Hair follicular keratinocyte (primary cell): ENCODE measurements around a stretch of chr22.

GRCh38 chr22:37936907-37937274 lies 16.5 kb downstream of the C22orf23 start:
- RAMPAGE, long total RNA: no peak

DNA sequence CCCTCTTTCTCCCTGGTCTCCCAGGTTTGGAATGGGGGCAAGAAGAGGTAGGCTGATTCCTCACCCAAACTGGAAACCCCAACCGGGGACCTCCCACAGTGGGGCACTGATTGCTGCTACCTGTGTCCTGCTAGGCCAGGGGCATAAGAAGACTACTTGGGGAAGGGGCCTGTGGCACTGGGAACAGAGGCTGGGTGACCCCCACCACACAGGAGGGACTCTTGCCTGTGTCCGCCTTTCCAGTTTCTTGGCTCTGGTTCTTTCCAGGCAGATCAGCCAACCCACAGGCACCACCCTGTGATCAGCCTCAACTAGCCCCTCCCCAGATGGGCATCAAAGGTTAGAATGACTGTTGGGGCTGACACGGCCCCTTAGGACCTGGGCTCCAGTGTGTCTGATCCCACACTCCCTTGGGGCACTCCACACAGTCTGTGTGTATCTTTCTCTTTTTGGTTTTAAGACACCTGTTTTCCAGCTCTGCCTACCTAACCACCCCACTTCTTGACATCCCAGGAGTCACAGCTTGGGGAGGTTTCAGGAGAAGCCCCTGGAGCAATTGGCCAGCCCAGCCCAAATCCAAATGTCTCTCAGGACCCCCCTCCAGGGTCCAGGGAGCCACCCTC lies 3.5 kb downstream of the SOX10 start:
- RAMPAGE, long total RNA: no peak

DNA sequence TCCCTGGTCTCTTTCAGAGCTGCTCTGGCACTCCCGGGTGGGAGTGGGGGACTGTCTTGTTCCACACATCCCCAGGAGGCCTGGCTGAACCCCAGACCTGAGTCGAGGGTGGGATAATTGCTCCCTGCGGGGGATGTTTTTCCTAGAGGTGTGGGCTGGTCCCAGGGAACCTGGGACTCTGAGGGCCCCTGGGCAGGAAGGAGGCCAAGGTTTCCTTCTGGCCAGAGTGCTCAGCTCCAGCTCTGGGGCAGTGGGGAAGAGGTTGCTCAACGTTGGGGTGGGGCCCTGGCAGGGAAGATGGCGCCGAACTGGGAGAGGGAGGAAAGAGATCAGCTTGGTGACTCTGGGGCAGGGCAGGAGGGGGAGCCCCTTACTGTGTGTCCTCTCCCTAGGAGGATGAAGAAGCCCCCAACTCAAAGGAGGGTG lies 2.0 kb downstream of the SOX10 start:
- RAMPAGE, long total RNA: no peak

DNA sequence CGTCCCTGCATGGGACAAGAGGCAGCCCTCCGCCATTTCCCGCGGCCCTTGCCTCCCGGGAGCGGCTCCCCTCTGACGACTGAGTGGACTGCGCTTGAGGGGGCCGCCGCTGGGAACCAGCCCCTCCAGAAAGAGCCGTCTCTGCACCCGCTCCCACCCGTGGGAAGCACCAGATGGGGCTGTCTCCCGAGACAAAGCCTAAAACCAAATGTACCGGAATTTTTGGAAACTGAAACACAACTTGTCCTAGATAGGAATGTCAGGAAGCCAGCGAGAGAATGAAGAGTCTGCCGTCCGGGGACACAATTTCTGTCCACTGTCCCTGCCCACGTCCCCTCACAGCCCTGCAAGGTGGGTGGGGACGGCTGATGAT lies 18.2 kb upstream of the PICK1 start:
- RAMPAGE, long total RNA: no peak

GRCh38 chr22:38147248-38147522 lies 34.4 kb downstream of the PLA2G6 start:
- RAMPAGE, long total RNA: no peak

DNA sequence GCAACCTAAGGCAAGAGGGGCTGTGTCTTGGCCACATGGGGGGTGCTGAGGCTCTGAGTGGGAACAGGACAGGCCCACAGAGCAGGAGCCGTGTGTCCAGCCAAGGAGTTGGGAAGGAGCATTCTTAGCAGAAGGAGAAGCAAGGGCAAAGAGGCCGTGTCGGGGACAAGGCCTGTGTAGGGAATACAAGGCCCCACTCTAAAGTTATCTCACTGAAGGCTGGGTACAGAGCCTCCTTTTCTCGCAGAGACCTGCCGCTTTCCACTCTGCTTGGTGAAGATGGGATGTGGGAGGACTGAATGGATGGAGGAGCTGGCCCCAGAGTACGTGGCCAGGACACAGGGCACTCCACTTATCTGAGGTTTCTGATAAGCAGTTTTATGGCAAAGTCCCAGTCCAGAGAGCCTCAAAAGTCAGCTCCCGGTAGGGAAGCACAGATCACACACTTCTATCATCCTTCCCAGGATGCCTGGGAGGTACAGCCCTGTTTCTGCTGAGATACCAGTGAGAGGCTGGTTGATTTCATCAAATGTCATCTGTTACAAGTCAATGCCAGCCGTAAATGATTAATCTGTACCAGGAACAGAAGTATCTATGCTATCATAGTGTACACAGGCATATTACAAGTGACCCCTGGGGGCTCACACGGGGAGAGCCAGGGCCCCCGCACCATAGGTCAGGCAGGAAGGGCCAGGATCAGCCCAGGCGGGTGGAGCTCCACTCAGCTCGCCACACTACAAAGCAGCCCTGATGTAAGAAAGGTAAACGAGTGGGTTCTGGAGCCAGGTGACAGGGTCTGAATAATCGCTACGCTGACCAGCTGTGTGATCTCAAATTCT lies 17.9 kb downstream of the PLA2G6 start:
- RAMPAGE, long total RNA: no peak

- RAMPAGE, long total RNA: no peak
Measured at GRCh38 chr22:38167304-38167822, 14.3 kb downstream of the PLA2G6 start.

DNA sequence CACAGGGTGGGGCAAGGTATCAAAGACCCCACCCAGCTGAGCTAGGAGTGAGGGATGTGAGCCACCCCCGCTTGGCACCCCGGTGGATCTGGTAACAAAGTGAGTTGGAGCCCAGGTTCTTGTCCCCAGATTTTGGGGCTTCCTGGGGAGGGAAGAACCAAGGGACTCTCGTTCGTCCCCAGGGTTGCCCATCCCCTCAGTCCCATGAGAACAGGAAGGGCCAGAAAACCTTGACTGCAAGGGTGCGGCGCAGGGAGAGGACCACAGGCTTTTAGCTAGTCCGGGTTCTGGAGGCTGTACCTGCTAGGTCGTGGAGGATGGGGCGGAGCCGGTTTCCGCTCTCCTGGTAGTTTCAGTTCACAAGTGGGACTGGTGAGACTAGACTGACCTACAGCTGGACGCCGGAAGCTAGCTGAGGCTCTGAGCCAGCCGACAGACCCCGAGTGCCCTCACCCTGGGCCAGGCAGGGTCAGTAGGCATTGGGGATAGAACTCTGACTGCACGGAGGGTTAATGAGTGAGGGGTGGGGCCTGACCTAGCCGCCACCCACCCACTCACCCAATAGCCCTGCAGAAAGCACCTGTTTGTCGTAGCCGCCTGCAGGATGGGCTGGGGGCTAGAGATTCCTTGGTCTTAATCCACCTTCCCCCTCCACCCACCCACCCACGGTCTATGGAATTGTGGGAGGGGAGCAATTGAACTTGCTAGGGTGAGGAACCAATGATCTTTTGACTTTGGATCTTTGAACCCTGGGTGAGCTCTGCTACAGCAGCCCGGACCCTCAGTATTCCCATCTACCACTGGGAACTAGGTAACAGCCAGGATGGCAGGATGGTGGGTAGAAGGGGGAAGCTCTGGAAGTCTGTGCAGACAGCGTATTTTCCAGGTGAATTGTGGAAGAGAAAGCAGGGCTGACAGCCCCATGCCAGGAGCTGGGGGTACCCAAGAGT lies 1.5 kb downstream of the MAFF start:
- RAMPAGE, long total RNA: no peak

DNA sequence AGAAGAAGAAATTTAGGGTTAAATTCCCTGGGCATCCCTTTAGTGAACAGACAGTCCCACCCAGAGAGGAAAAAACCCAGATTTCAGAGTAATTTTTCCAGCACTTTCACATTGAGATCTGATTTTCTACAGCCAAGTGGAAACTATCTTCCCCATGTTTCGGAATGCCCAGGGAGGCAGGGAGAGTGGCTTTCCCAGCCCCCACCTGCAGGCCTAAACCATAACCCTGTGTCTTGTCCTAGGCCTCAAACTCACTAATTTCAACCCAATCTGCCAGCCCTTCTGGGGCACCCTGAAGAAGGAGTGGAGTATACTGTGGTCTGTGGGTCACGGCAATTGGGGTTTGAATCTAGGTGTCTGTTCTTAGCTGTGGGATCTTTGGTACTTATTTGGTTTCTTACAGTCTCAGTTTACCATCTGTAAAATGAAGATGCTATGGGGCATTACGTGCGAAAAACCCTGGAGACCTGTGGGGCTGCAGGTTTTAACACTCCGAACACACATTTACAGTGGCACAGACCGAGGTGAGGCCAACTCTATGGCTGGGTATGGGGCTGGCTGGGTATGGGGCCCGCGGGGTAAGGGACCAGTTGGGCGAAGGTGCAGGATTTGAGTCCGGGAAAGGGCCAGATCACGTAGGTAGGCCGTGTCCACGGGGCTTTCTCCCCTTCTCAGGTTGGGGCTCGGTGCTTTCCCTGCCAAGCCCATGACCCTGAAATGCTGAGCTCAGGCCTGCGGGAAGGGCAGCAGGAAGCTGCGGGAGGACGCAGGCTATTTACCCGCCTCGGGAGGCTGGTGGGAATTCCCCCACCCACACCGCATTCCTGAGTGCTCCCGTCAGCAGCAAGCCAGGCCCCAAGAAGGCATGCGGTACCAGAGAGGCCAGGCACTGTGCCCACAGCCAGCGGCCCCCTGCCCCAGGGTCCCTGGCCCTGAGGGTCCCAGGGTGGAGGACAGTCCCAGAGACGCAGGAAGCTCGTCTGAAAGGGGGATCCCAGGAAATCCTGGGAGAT lies 16.5 kb downstream of the MAFF start:
- RAMPAGE, long total RNA: no peak

GRCh38 chr22:38238901-38240053 lies 33.5 kb downstream of the TMEM184B start:
- RAMPAGE, long total RNA: no peak

DNA sequence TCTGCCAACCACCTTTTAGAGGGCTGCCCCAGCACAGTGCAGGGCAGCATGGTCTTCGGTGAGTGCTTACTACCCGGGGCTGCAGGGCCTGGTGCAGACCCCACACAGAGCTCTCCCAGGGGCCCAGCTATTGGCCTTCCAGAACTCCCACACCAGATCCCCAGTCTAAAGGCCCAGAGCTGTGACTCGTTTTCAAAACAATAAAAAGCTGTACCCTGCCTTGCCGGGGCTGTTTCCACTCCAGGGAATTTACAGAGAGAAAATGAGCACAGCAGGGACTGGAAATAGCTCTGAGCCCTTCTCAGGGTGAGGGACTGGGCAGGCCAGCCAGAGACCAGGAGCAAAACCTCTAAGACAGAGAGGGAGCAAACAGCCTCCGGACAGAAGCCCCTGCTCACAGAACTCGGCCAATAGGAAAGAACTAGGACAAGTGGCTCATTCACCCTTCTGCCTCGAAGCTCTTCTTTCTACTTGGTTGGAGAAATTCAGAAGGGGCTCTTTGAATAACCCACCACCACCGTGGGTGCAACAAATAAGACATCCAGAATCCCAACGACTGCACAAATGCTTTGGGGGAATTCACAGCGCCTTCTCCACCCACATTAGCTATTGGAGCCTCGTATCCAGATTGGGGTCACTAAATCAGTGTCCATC lies 2.1 kb downstream of the TMEM184B start:
- RAMPAGE, long total RNA: no peak

DNA sequence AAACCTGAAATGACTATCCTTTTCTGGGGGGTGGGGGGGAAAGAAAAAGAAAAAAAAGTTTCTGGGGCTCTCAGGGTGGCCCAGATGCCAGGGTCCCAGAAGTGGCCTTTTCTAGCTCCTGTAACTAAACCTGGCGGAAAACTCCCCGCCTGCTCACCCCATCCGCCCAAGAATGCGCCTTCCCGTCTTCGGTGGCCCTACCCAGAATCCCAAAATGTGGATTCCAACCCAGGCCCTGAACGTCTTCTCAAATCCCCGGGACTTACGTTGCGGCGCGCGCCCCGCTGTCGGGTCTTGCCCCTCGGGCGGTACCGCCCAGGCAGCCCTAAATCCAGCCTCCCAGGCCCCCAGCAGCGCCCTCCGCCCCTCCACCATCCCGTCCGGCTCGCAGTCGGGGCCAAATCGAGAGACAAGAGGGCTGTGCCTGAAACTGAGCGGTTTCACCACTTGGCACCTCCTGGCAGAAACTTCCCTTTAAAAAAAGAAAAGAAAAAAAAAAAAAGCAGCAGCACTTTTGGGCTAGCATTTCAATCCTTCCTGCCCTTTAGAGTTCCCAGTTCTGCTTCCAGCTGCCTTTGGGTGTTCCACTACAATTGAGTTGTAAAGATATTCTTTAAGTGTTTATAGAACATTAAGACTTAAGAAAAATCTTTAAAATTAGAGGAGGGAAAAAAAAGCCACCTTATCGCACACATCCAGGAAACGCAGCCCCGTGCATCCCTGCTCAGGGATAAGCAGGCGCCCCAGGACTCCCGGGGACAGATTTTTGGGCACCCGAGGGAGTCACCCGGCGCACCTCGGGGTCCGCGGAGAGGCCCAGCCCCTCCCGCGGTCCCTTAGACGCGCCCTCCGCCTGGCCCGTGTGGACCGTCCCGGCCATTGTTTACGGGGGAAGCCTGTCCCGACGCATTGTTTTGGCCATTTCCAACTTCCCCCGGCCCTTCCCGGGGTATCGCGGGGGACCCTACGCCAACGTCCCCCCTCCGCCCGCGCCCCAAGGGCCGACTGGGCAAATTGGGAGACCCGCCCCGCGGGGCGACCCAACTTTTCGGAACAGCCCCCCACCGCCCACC lies 57.6 kb downstream of the KCNJ4 start:
- RAMPAGE, long total RNA: no peak

GRCh38 chr22:38446005-38446491 lies 9.0 kb downstream of the KCNJ4 start:
- RAMPAGE, long total RNA: no peak

DNA sequence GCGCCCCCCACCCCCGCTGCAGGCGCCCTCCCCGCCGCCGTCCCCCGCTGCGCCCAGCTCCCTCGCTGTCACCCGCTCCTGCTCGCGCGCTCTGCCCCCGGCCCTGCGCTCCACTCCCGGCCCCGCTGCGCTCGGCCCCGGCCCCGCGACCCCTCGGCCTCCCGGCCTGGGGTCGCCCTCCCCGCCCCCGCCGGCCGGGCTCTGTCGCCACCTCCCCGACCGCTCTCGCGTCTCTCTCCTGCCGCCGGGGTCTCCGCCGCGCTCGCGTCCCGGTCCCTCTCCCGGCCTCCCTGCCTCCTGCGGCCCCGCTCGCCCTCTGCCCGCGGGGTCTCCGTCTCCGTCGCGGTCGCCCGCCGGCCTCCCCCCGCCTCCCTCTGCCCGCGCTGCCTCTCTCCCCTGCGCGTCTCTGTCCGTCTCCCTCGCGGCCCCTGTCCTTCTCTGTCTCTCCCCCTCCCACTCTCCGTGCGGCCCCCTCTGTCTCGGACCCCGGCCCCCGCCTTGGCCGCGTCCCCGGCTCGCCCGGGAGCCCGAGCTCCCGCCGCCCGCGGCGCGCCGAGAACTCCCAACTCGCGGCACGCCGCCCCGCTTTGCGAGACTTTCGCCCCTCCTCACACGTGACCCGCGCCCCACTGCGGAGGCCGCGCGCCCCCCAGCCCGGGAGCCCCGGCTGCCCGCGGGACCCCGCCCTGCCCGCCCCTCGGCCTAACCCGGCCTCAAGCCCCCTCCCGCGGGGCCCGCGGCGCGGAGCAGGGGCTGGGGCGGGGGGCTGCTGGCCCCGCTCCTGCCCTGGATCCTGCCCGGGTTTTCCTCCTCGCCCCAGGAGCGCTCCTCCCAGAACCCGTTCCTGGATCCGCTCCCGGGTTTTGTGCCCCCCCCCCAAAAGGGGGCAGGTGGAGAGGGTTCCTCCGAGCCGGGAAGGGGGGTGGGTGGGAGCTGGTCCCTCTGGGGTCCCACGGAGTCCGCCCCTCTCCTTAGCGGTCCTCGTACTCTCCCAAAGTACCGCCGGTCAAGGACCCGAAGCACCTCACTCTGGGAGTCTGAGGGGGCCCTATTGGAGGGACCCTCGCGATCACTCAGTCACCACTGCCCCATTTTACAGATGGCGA lies 679 bp upstream of the KCNJ4 start:
- RAMPAGE, long total RNA: no peak

DNA sequence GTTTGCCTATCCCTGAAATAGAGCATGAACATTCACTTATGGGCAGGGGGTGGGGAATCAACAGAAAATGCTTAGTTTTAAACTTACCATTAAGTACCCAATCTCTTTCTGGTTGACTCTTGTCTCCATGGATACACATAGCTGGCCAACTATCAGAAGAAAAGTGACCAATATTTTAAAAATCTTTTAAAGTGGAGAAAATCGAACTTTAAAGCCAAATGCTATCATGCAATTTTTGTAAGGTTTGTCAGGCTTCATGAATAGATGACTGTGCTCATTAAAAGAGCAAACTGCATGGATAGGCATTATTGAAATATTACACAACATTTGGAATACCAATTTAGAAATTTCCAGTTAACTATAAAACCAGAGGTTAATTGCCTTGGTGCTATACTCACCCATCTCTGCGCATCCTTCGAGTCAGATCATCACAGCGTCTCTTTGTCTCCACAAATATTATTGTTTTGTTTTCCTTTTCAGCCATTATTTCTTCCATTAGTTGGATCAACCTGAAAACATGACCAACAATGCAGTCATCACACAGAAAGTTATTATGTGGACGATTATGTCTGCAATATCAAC lies 12.4 kb downstream of the DDX17 start:
- RAMPAGE, long total RNA: no peak

- RAMPAGE, long total RNA: no peak
Measured at GRCh38 chr22:38494454-38495141, 11.5 kb downstream of the DDX17 start.

- RAMPAGE, long total RNA: no peak
Measured at GRCh38 chr22:38531874-38532217, 25.7 kb upstream of the DDX17 start.

DNA sequence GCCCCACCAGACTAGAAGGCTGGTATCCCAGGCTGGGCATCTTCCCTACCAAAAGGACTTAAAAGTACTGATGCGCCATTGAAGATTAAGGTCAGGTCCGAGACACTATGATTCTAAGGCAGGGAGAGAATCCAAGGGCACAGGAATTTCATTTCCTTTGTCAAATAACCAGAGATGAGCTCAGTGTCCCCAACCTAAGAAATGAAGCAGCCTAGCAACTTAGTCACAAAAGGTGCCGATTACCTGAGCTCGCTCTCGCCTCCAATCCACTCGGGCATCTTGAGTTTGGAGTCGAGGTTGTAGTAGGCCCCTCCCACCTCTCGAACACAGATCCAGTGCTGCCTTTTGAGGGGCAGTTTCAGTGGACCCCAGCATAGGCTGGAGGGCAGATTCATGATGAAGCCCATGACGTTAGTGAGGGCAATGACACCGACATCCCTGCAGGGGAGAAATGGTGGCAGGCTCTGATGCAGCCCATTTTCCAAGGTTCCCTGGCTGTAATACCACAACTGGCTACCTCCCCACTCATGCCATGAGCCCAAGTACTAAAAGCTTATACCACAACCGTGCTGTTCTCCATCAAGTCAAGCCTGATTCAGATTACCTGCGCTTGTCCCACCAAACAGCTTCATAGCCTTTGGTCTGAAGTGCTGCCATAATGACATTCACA lies 7.1 kb downstream of the TOMM22 start:
- RAMPAGE, long total RNA: no peak

DNA sequence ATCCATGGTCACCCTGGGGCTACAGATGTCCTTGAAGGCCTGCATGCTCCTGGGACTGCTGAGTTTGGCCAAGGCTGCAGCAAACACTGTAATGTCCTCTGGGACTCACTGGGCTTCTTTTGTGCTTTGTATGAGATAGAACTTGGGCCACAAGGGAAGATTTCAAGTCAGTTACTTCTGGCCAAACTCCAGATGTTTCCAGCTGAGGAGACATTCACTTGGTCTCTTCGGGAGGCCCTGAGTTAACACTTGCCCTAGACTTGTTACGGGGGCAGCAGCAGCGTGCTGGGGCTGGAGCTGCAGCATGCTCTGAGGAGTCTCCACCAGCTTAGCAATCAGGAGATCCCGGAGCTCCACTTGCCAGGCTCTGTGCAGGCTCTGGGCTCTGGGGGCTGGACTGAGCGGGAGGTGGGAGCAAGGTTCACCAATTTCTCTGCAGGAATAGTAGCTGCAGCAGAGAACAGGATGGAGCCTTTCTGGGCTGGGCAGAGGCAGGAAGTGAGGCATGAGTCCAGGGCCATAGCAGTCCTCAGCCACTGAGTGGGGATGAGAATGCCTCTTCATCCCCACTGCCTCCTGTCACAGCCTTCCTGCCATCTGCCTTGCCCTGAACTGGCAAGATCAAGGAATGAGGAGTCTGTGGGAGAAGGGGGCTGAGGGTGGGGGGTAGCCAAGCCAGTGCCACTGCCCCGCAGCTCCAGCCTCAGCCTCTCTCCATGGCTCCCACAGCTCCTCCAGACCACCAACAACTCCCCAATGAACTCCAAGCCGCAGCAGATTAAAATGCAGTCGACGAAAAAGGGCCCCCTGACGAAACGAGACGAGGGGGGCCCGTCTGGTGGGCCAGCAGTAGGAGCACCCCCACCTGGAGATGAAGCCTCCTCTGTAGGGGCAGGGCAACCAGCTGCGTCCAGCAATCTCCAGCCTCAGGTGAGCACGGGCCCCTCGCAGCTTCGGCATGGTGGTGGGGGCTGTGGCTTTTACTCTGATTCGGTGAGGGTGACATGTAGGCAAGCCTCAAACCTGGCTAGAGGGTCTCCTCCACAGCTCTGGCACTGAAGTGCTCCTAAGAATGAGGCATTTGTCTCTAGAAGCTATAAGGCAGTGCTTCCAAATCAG lies 23.3 kb downstream of the GTPBP1 start:
- RAMPAGE, long total RNA: no peak

DNA sequence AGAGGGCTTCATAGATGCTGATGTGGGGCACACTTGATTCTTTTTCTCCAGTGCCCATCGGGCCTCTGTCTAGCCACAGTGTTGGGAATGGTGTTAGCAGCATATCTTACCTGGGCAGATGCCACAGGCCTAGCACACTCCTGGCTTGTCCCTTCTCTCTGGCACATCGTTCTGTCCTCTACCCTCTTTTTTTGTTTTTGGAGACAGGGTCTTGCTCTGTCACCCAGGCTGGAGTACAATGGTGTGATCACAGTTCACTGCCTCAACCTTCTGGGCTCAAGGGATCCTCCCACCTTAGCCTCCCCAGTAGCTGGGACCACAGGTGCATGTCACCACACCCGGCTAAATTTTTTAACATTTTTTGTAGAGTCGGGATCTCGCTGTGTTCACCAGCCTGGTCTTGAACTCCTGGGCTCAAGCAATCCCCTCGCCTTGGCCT lies 19.1 kb downstream of the SUN2 start:
- RAMPAGE, long total RNA: no peak